Left lung (tissue), 1 donor: ENCODE results near the gene ERMARD.

GRCh38 chr6:168624399-168624826 is 183.4 kb downstream of the SMOC2 start:
- PRO-cap, result no peak

GRCh38 chr6:168961227-168961699 is 292.4 kb downstream of the THBS2 start:
- PRO-cap, result no peak

GRCh38 chr6:169172444-169172823 is 81.2 kb downstream of the THBS2 start:
- PRO-cap, result no peak

GRCh38 chr6:169251317-169251689 is 2.3 kb downstream of the THBS2 start:
- PRO-cap, result unidirectional peak, plus-strand start at chr6:169251502

GRCh38 chr6:169252021-169252665 is 1.5 kb downstream of the THBS2 start:
- PRO-cap, result no peak

DNA sequence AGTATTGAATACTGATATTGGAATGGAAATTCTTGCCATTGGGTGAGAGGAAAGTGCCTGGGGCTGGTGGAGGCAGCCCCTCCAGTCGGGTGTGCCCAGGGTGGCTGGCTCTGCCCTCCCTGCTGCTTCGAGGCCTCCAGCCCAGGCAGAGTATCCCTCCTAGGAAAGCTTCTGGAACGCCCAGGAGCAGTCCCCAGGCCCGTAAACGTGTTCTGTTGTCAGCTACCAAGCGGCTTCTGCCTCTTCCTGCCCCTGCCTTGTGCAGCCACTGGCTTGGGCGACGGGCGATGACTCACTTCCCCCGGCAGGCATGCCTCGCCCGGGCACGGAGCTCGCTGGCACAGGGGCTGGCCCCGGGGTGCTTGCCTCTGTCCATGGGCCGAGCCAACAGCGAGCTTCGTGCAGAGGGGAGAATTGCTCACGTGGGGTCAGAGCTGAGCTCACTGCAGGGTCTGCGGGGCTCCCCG is 86.7 kb upstream of the THBS2 start:
- PRO-cap, result no peak

GRCh38 chr6:169667715-169668387 is 34.0 kb downstream of the WDR27 start:
- PRO-cap, result no peak

DNA sequence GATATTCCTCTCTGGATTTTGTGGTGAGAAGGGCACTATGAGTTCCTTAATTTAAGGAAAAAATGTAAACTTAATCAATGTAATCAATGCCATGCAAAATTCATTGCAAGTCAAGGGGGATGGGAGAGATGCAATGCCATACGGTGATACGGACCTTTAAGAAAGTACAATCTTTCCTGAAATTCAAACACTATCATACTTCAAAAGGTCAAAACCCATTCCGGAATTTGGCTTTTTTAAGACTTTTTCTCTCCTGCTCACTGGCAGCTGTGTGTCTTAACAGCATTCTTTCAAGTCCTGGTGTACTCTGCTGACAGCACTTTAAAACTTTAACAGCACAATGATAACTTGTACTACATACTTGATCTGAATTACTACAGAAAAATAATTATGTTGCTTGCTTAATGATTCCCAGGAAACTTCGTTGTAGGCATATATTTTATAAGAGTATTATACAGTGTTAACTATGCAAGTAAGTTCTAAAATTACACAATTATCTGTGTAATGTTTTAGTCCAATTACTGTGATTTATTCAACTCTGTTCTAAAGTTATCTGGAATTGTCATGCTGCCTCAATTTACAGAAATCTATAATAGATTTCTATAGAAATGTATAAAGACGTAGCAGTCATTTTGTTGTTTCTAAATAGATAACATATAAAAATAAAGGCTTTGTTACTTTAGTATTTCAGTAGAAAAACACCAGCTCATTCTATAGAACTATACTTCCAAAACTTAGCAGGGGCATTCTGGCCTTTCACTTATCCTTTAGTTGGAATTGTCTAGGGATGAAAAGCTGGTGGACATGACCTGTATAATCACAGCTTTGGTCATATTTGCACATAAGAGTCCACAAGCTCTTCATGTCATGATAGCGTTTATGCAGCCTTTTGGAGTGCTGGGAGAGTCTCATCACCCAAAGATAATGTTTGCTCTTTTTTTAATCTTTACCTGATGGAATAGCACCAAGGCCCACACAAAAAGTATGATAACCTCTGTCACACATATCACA is 2.6 kb downstream of the C6orf120 start:
- PRO-cap, result no peak

- PRO-cap, result bidirectional peak, plus-strand start at chr6:169751704, minus-strand start at chr6:169751543
Observed at GRCh38 chr6:169751017-169752299, at the start of gene ERMARD. ERMARD (plus strand) TSS chr6:169751622.

DNA sequence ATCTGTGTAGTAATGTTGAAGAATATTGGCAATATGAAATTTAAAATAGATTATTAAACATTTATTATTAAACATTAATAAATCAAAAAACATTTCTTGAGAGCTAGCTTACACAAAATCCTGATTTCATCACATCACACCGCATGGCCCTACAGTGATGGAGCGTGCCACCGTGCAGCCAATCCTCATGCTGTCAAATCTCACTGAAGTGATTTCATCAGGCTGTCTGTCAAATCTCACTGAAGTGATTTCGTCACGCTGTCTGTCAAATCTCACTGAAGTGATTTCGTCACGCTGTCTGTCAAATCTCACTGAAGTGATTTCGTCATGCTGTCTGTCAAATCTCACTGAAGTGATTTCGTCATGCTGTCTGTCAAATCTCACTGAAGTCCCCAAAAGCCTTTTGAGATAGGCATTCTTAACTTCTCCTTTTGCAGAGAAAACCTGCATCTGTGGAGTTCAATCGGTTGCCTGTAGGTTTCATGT is 14.3 kb downstream of the ERMARD start:
- PRO-cap, result no peak

DNA sequence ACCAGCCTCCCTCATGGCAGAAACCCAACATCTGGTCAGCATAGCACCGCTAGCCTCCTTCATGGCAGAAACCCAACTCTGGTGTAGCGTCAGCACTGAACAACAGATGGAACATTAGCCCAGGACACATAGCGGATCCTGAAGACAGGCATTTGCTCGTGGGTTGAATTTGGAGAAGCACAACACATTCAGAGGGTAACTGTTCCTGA is 265.9 kb downstream of the DLL1 start:
- PRO-cap, result no peak

GRCh38 chr6:170037871-170038384 is 252.9 kb downstream of the DLL1 start:
- PRO-cap, result no peak

DNA sequence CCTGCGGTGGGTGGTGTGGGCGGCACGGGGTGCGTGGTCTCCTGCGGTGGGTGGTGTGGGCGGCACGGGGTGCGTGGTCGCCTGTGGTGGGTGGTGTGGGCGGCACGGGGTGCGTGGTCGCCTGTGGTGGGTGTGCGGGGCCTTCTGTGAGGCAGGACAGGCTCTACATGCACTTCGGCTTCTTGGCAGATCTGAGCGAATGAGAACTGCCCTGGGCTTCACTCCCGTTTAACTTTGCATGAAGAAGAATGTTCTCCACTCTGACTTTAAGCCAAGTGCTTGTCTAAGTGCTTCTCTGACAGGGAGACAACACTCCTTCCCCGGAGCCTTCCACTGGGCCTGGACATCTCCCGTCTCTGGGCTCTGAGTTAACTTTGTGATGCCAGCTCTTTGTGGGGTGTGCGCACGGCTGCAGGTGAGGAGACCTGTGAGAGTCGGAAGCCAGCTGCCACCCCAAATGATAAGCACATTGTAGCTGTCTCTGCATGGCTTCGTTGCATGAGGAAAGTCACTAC is 244.8 kb downstream of the DLL1 start:
- PRO-cap, result no peak

- PRO-cap, result no peak
Observed at GRCh38 chr6:170049543-170050368, 241.1 kb downstream of the DLL1 start.

GRCh38 chr6:170355656-170356088 is 49.1 kb downstream of the FAM120B start:
- PRO-cap, result no peak

GRCh38 chr6:170438197-170438829 is 114.8 kb downstream of the PSMB1 start:
- PRO-cap, result unidirectional peak, minus-strand start at chr6:170438528

GRCh38 chr6:170583401-170583884 is 994 bp downstream of the PDCD2 start:
- PRO-cap, result no peak